Ishikawa (cell line): ENCODE measurements around the genes PWWP2A, C1QTNF2 and GABRA1.

GRCh38 chr5:158560322-158560880, 539.3 kb downstream of the EBF1 start:
- RRBS, result no CpG with 5 or more reads among the region's 8 CpGs

GRCh38 chr5:158979695-158980549, 119.8 kb downstream of the EBF1 start:
- RRBS, result no CpG with 5 or more reads among the region's 15 CpGs

GRCh38 chr5:159065030-159065912, 34.4 kb downstream of the EBF1 start:
- RRBS, result no CpG with 5 or more reads among the region's 10 CpGs

GRCh38 chr5:159161219-159161779, 48.1 kb downstream of the RNF145 start:
- RRBS, result no CpG with 5 or more reads among the region's 8 CpGs

GRCh38 chr5:159337438-159337908, 7.2 kb upstream of the IL12B start:
- RRBS, result no CpG with 5 or more reads among the region's 1 CpG

- RRBS, result no CpG with 5 or more reads among the region's 5 CpGs
These were observed 38.9 kb downstream of the PWWP2A start for GRCh38 chr5:160080313-160080871.

DNA sequence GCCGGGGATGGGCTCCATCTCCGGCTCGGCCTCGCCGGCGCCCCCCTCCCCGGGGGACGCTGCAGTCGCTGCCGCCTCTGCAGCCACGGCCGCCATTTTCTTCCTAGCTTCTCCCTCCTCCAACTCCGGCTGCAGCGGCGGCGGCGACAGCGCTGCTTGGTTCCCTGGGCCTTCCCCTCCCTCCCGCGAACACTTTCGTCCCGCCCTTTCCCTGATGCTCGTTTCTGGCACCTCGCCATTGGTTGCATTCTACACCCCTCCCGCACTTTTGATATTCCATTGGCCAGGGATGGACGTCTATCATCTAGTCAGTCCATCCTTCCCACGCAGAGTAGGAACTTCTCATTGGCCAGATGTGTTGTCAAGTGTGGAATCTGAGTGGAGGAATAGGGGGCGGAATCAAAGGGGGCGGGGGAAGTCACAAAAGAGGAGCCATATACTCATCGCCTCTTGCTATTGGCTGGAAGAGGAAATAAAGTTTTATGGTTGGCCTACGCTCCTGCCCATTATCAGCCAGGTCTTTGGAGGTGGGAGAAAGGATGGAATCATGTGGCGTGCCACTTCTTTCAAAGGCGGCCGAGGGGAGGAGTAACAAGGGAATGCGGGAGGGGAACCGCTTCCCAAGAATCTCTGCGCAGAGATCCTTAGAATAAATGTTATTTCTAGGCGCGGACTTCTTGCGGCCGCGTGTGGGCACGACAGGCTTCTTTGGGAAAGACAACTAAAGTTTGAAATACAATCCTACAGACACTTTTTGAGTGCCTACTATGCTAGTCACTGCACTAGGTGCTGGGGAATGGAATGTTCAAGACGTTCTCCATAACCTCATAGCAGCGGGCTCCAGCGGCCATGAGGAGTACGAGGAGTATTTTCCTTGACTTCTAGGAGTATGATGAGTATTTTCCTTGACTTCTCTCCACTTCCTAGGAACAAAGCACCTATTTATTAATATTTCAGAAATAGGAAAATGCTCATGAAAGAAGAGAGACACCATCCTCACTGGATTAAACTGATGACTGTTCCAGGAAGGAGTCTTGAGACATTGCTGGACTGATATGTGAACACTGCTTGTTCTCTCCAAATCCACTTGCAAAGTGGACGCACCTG, at the start of gene PWWP2A:
TSS of gene PWWP2A (minus strand) at position 158 of the 1,107 bp plus-strand sequence.
- RRBS, result 1% methylated on average over 5 of the region's 48 CpGs

DNA sequence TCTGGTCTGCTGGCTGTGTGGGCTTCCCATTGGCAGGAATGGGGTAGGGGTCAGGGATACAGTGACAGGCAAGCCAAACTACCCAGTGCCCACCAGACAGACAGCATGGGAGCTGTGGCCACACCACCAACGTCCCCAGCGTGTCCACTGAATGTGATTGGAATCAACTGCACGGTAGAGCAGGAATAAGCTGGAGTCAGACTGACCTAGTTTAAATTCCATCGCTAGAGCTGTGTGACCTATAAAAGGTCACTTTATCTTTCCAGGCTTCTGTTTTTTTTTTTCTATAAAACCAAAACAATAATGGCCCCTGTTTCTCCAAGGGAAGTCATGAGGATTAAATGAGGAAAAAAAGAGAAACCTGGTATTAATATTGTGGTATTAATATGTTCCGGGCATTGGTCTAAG, 50.6 kb upstream of the PWWP2A start:
- RRBS, result 100% methylated on average over 1 of the region's 5 CpGs

- RRBS, result 9% methylated on average over 3 of the region's 40 CpGs
These were observed 30.2 kb upstream of the FABP6 start for GRCh38 chr5:160198780-160199899.

GRCh38 chr5:160342219-160342864, 28.1 kb downstream of the C1QTNF2 start:
- RRBS, result no CpG with 5 or more reads among the region's 5 CpGs

GRCh38 chr5:160359801-160360604, 10.4 kb downstream of the C1QTNF2 start:
- RRBS, result no CpG with 5 or more reads among the region's 7 CpGs

GRCh38 chr5:160370503-160370803, at the start of gene C1QTNF2:
C1QTNF2 (minus strand) TSS chr5:160370626.
- RRBS, result under 1% methylated on average over 11 of the region's 25 CpGs

DNA sequence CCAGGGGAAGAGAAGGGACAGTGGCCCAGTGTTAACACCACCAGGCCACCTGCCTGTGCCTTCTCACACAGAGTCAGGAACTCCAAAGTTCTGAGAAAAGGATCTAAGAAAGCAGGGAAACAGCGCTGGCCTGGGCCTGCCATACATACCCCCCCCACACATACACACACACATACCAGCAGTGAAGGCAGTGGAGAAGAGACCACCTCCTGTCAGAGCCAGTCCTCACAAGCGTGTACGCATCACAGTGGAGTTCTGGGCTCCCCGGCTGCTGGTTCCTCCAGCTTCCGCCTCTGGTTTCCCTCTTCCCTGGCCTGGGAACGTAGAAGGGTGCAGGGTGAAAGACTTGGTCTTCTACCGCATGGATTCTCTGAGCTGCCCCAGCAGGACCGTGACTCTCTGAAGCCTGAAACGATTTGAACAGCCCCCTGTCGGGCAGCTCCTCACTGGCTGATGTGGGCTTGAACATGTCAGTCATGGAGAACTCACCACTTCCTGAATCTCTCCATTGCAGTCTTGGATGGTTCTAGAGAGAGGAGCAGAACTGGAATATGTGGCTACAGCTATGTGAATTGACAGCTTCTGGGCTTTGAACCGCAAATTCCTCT, 84.2 kb downstream of the PTTG1 start:
- RRBS, result no CpG with 5 or more reads among the region's 11 CpGs

- RRBS, result no CpG with 5 or more reads among the region's 6 CpGs
These were observed 206.5 kb downstream of the PTTG1 start for GRCh38 chr5:160628019-160628769.

- RRBS, result no CpG with 5 or more reads among the region's 5 CpGs
These were observed 72.3 kb upstream of the ATP10B start for GRCh38 chr5:160924261-160924705.

- RRBS, result no CpG with 5 or more reads among the region's 9 CpGs
These were observed 74.4 kb upstream of the ATP10B start for GRCh38 chr5:160926273-160926924.

GRCh38 chr5:161139171-161139463, 287.1 kb upstream of the ATP10B start:
- RRBS, result no CpG with 5 or more reads among the region's 1 CpG

- RRBS, result no CpG with 5 or more reads among the region's 3 CpGs
These were observed 265 bp downstream of the GABRA6 start for GRCh38 chr5:161685805-161686167.

DNA sequence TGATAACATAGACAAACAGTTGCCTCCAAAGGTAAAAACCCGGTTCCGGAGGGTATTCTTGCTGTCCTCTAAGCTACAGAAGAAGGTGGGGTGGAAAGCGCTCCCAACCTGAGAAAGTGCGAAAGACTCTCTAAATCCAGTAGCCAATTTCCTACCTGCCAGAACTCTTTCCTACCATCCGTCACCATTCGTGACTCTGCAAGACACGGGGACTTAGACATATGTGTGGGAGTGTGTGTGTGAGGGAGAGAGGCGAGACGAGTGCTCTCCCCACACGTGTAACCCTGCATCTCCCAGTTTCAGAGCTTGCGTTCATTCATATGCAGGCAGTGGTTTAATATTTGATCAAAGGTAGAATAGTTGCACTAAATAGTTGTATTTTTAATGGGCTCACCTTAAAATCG, 482 bp upstream of the GABRA1 start:
- RRBS, result no CpG with 5 or more reads among the region's 12 CpGs

DNA sequence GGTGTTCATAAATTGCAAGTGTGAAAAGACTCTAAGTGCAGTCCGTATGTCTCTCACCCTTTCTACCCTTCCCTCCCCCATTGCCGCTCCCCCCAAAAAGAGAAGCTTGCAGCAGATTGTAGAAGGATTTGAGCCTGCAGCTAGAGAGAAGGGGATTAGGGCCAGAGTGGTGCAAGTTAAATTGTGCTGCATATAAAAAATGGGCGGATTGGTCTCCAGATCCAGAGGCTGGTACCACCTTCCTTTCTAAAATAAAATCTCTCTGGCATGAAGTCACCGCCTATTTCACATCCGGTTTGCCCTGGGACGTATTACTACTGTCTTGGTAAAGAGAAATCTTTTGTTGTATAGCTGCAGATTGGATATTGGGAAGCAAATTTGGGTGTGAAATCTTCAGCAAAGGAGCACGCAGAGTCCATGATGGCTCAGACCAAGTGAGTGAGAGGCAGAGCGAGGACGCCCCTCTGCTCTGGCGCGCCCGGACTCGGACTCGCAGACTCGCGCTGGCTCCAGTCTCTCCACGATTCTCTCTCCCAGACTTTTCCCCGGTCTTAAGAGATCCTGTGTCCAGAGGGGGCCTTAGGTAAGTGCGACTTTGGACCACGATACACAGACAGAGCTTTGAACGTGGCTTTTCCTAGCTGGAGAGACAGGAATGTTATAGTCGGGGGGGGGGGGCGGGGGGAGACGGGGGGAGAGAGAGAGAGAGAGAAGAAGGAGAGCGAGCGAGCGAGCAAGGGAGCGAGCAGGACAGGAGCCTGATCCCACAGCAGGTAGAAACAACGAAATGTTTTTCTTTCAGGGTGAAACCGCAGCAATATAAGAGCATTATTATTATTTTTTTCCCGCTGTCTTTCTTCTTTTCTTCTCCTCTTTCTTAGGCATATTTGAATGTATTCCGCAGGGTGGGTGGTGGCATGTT, at the start of gene GABRA1:
TSS of gene GABRA1 (plus strand) at position 281 of the 922 bp plus-strand sequence.
- RRBS, result 25% methylated on average over 7 of the region's 32 CpGs